GM19239 (cell line): ENCODE data around the gene MB.

- RRBS = 2% methylated on average over 3 of the region's 20 CpGs
These were observed 264 bp downstream of the TOM1 start for GRCh38 chr22:35299953-35300363.

DNA sequence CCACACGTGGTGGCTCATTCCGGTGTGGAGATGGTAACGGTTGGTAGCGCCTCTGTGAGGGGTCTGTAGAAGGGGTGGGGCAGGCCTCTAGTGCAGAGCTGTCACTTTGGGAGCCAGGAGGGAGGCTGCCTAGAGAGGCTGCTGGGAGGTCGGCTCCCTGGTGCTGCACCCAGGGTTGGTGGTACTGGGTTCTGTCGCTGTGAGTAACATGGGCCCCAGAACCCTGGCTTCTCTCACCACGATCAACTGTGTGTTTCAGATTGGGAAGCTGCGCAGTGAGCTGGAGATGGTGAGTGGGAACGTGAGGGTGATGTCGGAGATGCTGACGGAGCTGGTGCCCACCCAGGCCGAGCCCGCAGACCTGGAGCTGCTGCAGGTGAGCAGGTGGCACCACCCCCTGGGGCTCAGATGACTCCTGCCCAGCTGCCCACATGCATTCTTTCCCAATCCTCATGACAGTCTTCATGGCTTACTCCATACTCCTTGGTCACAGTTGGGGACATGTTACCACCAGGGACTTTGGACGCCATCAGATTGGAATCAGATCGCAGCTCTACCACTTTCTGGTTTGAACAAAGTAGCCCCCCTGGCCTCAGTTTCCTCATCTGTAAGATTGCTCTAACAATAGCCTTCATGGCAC is 27.4 kb downstream of the TOM1 start:
- RRBS = no CpG with 5 or more reads among the region's 15 CpGs

GRCh38 chr22:35351540-35352068 is 29.3 kb upstream of the HMOX1 start:
- RRBS = no CpG with 5 or more reads among the region's 14 CpGs

DNA sequence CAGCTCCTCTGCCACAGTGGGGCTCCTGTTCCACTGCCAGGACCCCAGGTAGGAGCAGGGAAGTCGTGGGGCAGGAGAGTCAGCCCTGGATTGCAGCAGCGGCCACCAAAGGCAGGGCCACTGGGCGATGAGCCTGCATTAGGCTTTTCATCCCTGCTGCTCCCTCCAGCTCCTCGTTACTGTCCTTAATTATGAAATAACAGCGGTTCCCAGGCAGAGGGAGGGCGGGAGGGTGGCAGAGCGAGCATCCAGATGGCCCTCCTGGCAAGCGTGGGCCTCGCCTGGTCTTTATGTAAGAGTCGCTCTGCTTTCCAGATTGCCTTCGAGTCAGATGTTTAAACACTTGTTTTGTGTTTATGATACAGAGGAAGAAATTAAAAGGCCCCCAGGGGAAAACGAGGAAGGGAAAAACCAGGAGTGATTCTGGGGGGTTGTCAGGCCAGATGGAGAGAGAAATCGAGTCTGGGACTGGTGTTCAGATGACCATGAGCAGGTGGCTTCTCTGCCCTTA is 15.3 kb upstream of the RASD2 start:
- RRBS = no CpG with 5 or more reads among the region's 13 CpGs

DNA sequence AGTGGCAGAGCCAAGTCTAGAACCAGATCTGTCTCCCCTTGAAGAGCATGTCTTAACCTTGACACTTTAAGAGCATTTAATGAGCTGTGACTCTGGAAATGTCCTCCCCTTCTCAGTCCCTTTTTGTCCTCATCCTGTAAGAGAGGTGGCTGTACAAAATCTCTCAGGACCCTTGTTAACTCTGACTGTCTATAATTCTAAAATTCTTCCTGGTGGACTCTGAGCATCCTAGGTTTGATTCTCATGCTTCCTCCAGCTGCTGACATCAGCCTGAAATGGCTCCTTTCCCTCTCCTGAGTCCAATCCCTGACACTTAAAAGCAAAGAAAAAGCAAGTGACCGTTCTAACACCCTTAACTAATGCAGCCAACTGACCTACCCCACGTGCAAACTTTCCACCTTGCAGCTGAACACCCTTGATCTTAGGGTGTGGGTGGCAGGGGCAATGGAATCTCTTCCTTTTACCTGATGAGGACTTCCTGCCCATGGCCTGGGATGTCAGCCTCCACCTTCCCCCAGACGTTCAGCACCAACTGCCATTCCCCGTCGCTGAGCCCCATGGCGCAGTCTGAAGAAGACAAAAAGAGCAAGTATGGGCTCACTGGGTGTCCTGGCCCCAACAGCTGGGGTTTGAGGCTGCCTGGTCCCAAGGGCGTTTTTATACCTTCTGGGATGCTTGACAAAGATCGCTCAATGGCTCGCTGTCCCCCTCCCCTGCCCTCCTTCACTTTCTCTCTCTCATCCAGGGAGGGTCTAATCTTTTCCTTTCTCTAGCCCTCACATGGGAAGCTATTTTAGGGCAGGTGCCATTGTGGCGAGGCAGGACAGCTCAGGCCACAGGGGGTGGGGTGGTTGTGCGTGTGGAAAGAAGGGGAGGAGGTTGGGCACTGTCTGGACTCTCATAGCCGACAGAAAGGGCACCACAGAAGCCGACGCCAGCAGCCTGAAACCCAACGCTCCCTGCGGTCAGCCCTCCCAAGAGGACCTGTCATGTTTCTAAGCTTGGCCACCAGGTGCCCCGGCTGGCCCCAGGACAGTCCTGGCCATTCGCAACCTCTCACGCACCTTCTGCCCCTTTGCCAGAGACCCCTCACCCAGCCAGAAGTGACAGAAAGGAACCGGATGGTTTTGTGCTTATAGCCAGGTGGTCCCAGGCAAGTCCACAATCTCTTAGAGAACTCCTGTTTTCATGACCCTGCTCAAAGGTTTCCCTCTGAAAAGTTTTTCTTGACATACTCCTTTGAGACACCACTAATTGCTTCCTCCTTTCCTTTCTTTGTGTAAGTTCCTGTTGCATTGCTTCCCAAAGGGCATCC is at the start of gene MB:
Gene MB (minus strand): TSS at position 631 of the 1,315 bp plus-strand sequence.
- RRBS = 77% methylated on average over 3 of the region's 20 CpGs

- RRBS = no CpG with 5 or more reads among the region's 3 CpGs
These were observed 121.3 kb downstream of the APOL5 start for GRCh38 chr22:35838925-35839332.

DNA sequence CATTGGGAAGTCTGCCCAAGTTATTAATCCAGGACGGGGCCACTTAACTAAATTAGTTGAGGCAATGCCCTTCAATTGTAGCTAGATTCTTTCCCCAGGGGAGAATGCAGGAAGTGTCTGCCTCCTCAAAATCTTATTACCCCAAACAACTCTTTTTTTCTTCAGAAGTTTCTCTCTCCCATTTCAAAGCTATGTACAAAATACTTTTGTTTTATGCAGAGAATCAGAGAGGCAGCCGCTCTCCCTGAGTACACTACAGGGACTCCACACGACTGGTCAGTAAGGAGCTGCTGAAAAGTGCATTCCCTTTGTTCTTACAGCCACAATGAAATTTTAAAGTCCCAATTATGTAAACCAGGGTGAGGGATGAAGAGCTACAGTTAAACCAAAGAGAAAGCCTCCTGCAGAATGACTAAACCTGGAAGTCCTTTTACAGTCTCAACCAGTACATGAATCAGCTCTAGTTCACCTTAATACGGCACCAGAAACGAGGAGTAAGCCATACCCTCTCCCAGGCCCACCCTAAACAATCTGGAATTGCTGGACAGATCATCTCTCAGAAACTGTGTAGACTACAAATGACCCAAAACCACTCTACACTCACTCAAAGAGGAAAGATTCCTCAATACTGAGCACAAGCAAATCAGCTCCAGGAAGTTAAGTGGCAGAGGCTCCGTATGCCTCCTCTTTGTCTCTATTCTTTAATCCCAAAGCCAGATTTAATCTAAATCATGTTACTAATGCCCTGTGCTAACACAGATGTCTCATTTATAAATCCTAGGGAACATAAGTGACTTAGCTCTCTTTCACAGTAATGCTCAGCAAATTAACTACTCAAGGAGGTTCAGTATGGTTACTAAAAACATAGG is 113.1 kb downstream of the RBFOX2 start:
- RRBS = no CpG with 5 or more reads among the region's 6 CpGs

DNA sequence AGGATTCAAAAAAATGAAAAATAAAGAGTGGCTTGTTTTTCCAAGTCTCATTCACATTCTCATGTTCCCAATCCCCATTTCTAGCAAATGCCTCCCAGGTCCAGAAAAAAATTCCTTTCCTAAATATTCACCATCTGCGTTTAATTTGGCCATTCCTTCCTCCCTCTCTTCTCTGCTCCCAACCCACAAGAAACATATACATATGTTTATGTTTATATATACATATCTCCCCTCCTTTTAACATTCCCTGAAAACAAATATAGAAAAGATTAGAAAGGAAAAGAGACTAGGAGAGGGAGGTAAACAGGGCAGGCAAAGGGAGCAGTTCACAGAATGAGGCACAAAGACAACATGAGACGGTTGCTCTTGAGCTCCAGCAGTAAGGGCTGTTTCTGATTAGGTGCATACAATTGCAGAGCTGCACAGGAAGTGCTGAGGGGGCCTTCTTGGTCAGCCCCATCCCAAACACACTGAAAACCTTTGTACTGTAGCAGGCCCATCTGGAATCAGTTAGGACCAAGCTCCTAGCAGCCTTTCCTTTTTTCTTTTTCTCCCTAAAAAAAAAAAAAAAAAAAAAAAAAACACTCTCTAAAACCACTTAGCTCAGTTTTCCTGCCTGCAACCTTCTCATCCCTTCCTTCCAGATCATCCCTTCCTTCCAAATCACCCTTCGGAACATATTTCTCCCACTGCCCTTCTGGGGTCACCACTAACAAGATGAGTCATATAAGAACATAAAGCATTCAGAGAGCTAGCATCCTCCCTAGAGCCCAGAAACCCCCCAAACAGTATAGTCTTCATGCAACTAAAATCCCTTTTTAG is 57.1 kb downstream of the RBFOX2 start:
- RRBS = no CpG with 5 or more reads among the region's 3 CpGs

DNA sequence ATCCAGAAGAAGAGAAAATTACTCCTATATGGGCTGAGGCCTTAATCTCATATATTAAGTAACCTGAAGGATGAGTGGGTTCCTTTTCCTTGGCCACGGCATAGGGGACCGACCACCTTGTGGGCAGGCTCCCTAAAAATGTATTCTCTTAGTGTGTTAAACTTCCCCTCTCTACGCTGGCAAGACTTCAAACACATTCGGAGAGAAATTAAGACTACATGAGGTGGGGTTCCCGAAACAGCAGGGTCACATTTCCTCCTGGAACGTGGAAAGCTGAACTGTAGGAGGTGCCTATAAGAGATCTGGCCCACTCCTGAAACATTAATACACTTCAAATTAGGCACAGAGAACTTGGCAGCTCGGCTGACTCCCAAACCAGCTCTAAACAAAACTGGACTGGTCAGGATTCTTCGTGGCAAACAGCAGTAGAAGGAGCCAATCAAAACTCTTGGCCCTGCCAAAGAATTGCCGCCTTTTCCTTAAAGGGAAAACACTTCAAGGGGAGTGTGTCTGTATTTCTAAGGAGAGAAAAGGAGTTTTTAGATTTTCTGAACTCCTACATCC is 54.8 kb downstream of the RBFOX2 start:
- RRBS = no CpG with 5 or more reads among the region's 9 CpGs

- RRBS = no CpG with 5 or more reads among the region's 5 CpGs
These were observed 32.7 kb downstream of the RBFOX2 start for GRCh38 chr22:35995763-35996452.

DNA sequence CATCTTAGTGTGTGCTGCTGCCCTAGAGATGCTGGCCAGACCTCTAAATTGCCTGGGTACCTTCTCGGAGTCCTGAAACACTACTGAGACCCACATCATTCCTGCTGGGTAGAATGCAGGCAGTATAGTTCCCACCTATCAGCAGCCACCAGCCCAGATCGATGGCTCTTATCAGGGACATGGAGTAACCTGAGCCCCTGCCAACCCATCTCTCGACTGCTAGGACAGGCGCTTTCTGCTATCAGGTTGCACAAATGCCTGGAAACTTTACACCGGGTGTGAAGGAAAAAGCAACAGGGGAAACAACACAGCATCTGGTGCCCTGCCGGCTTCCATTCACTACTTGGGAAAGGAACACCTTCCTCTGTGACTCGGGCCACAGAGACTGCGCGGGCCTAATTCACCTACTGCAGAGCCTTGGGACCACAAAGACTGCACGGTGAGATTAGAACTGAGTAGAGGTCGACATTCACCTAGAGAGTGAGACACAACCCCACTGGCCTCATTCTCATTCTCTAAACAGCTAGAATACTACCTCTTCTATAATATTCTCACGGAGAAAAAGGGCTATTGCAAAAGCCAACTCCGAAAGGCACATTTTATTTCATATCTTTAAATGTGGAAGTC is 18.5 kb downstream of the RBFOX2 start:
- RRBS = 40% methylated on average over 1 of the region's 13 CpGs

- RRBS = no CpG with 5 or more reads among the region's 8 CpGs
These were observed 4.8 kb downstream of the APOL3 start for GRCh38 chr22:36155687-36156157.

DNA sequence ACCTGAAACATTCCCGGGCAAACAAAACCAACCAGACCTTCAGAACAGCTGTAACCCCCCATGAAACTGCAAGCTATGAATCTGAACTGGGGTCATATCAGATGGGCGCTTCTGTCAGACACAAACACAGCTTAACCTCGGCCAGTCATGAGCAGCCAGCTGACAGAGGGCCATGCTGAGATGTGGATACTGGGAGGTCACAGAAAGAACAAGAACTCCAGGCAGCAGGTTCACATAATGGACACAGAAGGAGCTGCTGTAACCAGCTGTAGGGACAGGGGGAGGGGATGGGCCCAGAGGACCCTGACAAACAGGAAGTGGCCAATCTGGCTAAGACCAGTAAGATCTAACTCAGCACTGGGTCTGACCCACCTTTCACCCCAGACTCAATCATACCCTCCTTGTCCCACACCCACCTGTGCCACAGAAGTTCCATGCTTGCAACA is 4.1 kb downstream of the APOL4 start:
- RRBS = no CpG with 5 or more reads among the region's 3 CpGs

GRCh38 chr22:36288239-36289371 is 35.7 kb downstream of the APOL1 start:
- RRBS = 97% methylated on average over 8 of the region's 46 CpGs

GRCh38 chr22:36292373-36292710 is 39.4 kb downstream of the APOL1 start:
- RRBS = no CpG with 5 or more reads among the region's 9 CpGs

- RRBS = no CpG with 5 or more reads among the region's 28 CpGs
These were observed 53.1 kb downstream of the MYH9 start for GRCh38 chr22:36334321-36335334.

GRCh38 chr22:36364007-36364824 is 23.6 kb downstream of the MYH9 start:
- RRBS = no CpG with 5 or more reads among the region's 11 CpGs

- RRBS = no CpG with 5 or more reads among the region's 22 CpGs
These were observed 21.4 kb downstream of the MYH9 start for GRCh38 chr22:36366157-36367056.

- RRBS = no CpG with 5 or more reads among the region's 3 CpGs
These were observed 11.6 kb upstream of the MYH9 start for GRCh38 chr22:36399461-36399761.

DNA sequence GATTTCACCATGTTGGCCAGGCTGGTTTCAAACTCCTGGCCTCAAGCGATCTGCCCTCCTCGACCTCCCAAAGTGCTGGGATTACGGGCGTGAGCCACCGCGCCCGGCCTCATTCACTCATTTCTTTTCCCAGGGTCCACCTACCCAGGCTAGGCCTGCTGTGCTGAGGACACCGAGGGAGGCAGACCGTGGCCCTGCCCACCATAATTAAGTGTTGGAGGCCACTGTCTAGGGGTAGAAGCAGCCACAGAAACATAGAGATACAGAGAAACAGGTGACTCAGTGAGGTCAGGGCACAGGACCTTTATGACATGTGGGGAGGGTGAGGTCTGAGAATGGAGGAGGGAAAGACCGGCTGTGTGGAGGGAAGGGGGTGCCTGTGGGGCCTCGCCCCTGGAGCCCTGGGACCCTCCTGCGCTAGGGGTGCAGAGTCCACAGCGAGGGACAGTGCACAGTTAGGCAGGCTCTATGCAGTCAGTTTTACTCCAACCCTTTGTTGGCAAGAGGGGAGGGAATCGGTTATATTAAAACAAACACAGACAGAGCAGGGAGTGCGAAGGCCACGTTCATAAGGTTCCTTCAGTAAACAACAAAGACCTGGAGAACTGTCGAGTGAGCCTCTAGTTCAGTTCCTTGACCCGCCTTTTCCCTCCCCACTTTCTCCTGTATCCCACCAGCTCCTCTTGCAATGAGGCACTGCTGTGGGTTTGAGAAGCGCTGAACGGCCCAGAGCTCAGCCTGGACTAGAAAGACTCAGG is 46.8 kb downstream of the TXN2 start:
- RRBS = no CpG with 5 or more reads among the region's 20 CpGs